ENCODE measurements around a stretch of chr15.

DNA sequence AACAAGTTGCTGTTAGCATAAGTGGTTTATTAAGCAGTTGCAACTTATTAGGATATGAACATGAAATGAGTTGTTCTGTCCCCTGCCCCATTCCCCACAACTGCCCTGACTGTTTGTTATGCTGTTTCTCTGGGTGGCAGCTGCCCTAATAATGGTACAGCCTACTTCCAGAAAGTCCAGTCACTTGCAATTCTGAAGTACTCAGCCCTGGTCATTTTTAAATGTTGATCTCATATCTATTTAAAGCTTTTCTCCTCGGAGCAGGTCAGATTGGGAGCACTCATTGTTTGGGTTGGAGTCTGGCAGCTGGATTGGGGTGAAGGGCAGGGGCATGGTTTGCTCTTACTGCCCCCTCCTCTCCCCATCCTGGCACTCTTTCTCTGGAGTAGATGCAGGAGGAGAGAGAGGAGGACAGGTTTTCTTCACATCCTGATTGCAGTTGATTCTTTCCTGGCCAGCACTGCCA lies 62.8 kb upstream of the ANKRD34C start:
- PRO-cap = no peak
- RAMPAGE, long total RNA = no peak

DNA sequence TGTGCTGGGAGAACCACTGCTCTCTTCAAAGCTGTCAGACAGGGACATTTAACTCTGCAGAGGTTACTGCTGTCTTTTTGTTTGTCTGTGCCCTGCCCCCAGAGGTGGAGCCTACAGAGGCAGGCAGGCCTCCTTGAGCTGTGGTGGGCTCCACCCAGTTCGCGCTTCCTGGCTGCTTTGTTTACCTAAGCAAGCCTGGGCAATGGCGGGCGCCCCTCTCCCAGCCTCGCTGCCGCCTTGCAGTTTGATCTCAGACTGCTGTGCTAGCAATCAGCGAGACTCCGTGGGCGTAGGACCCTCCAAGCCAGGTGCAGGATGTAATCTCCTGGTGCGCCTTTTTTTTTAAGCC lies 59.0 kb downstream of the MINAR1 start:
- PRO-cap = no peak
- RAMPAGE, long total RNA = no peak

DNA sequence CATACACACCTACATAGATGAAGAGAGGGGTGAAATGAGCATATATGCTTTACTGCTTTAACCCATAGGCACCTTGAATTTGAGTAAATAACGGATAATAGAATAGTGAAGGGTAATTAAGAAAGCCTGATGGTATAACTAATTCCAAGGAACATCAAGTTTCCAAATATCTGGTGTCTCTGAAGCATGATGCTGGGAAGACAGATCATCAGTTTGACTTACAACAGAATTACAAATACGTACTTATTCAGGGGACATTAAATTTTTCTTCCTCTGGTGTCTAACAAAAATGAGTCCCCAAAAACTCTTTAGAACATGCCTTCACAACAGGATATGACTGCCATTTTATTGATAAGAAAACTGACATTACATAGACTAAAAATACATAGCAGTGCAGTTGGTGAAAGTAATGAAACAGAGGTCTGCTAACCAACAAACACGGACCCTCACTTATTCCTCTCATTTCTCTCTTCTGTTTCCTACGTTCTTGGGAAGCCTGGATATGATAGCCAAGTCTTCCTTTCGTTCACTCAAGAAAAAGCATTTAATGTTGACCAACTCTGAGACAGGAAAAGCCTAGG lies 1.0 kb downstream of the MTHFS start:
- PRO-cap = no peak
- RAMPAGE, long total RNA = no peak

- PRO-cap = no peak
- RAMPAGE, long total RNA = no peak
These were observed 25.5 kb upstream of the MTHFS start for GRCh38 chr15:79922474-79922628.

DNA sequence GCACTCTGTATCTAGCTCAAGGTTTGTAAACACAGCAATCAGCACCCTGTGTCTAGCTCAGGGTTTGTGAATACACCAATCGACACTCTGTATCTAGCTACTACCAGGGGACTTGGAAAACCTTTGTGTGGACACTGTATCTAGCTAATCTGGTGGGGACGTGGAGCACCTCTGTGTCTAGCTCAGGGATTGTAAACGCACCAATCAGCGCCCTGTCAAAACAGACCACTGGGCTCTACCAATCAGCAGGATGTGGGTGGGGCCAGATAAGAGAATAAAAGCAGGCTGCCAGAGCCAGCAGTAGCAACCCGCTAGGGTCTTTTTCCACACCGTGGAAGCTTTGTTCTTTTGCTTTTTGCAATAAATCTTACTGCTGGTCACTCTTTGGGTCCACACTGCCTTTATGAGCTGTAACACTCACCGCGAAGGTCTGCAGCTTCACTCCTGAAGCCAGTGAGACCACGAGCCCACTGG lies 42.4 kb upstream of the ZFAND6 start:
- PRO-cap = no peak
- RAMPAGE, long total RNA = no peak

DNA sequence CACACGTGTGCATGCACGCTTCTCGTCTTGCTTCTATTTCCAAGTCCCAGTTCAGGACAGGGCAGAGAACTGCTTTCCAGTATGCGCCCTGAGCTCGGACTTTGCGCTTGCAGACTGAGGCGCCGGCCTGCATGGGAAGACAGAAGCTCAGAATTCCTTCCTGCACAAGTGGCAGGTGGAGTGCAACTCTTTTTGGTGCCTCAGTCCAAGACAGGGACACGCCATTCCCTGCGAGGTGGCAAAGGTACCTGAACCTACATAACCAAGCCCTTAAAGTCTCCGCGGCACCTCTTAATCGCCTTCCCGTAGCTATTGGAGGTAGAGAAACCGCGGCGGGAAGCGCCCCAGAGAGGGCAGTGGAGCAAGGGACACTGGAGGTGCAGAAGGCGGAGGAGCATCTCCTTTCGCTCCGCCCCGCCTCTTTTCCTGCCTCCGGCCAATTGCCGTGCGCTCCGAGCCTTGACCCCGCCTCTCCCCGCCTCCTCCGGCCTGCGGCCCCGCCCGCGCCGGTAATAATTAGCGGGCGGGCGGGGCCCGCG lies 350 bp upstream of the ZFAND6 start:
- PRO-cap = bidirectional peak, plus-strand start outside the sequence, minus-strand start at position 373 of the sequence
- RAMPAGE, long total RNA = no peak

DNA sequence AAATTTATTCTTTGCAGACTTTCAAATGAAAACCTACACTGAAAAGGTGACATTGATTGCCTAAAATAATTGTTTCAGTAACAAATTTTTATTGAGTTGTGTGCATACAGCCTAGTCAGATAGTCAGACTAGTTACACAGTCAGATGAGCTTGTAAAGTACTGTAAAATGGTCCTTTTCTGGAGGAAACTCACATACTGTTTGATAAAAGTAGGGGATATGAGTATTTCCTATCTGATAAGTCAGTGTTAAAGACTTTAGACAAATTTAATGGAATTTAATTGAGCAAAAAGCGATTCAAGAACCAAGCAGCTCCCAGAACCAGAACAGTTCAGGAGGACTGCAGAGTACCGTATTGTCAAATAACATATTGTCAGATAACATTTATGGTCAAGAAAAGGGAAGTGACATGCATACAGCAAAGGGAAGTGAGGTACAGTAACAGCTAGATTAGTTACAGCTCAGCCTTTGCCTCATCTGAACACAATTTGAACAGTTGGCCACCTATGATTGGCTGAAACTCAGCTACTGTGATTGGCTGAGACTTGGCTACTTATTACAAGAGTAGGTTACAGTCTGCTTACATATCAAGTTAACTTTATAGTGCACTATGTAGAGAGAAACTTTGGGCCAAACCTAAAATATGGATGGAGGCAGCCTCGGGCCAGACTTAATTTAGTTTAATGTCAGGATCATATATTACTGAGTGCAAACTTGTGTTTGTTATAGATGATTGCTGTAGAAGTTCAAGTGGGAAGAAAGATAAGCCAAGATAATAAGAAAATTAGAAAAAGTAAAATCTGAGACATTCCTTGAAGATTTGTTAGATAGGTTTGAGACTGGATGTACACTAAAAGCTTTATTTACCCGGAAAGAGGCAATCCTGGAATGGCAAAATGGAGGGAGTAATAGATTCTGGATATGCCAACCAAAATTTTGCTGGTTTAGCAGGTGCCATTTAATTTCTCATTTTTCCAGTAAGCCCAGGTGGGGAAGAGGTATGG lies 22.0 kb downstream of the ZFAND6 start:
- PRO-cap = no peak
- RAMPAGE, long total RNA = no peak

DNA sequence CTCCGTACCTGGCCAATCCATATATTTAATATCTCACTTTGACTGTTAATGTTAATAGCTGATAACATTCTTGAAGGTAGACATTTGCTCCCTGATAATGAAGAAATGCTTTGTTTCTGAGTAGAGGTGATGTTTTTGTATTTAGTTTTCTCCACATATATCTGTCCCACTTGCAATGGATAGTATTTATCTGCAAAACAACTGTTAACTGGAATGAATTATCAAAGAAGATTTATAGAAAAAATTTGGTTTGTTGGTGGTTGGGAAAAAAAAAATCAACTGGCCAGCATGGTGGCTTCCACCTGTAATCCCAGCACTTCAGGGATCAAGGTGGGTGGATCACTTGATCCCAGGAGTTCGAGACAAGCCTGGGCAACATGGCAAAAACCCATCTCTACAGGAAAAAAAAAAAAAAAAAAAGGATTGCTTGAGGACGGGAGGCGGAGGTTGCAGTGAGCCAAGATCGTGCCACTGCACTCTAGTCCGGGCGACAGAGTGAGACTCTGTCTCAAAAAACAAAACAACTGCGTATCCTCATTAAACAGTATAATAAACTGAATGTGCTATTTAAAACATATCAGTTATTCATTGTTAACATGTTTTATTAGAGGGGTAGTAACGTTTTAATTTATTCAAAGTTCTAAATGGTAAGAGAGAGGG lies 32.6 kb downstream of the ZFAND6 start:
- PRO-cap = no peak
- RAMPAGE, long total RNA = no peak

DNA sequence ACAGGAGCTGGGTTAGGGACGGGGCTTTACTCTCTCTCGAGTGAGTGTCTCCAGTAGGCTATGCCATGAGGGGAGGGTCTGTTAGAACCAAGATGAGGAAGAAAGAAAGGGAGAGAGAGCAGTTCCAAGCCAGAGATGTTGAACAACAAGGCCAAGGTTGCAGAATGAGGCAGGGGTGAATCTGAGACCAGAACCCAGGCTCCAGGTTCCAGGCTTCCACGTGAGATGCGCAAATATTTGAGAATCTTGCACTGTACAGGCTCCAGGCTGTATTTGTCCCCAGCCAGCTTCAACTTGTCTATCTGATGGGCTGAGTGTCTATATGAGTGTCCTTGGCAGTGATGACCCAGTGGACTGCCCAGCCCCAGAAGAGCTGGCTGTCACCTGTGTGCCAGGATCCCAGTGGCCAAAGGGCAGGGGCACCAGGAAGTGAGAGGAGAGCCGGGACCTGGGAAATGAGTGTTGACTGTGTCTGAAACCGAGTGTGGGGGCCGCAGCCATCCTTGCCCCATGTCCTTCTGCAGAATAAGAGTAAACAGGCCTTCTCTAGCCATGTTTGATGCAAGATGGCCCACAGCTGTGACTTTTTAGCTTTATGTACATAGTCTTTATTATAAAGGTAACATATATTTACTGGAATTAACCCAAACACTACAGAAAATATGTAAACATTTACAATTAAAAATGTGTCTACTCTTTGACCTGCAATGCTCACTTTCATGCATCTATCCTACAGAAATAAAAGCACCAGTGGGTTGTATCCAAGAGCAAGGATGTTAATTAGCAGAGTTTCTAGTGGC lies 10.4 kb downstream of the FAH start:
- PRO-cap = no peak
- RAMPAGE, long total RNA = no peak

GRCh38 chr15:80252646-80253045 lies 633 bp upstream of the CTXND1 start:
- PRO-cap = no peak
- RAMPAGE, long total RNA = no peak

GRCh38 chr15:80404999-80405285 lies 760 bp downstream of the ARNT2 start:
- PRO-cap = no peak
- RAMPAGE, long total RNA = no peak

GRCh38 chr15:80405286-80405834 lies 1.2 kb downstream of the ARNT2 start:
- PRO-cap = bidirectional peak, plus-strand start at chr15:80405542, minus-strand start at chr15:80405459
- RAMPAGE, long total RNA = no peak

GRCh38 chr15:80450857-80451402 lies 46.7 kb downstream of the ARNT2 start:
- PRO-cap = no peak
- RAMPAGE, long total RNA = no peak

- PRO-cap = no peak
- RAMPAGE, long total RNA = no peak
These were observed 144.8 kb upstream of the ABHD17C start for GRCh38 chr15:80550101-80550835.

DNA sequence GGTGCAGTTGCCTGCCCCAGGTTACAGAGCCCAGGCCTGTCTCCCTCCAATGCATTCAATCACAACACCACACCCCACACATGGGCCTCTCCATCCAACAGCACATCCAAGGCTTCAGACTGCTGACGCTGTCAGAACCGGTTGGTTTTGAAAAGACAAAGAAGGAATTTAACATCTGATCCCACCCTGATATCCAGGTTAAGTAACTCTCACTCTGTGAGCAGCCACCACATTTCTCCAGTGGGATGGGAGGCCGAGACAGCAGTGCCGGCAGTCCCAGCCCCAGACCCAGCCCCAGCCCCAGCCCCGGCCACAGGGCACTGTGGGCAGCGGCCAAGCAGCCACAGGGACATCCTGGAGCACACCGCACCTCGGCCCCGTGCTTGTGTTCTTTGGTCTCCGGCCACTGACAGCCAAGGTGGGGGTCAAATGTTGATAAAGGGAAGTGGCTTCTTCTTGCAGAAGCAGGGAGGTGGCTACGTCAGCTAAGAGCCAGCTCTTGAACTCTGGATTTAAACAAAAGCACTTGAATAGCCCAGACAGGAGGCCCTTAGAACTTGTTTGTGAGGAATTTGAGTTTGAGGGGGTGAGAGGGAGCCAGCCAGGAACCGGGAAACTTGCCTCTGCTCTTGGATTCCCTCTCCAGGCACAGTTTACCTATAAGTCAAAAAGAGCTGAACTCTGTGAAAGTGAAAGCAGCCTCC lies 135.9 kb upstream of the ABHD17C start:
- PRO-cap = no peak
- RAMPAGE, long total RNA = no peak

- PRO-cap = no peak
- RAMPAGE, long total RNA = no peak
These were observed 112.0 kb upstream of the ABHD17C start for GRCh38 chr15:80583157-80583489.

DNA sequence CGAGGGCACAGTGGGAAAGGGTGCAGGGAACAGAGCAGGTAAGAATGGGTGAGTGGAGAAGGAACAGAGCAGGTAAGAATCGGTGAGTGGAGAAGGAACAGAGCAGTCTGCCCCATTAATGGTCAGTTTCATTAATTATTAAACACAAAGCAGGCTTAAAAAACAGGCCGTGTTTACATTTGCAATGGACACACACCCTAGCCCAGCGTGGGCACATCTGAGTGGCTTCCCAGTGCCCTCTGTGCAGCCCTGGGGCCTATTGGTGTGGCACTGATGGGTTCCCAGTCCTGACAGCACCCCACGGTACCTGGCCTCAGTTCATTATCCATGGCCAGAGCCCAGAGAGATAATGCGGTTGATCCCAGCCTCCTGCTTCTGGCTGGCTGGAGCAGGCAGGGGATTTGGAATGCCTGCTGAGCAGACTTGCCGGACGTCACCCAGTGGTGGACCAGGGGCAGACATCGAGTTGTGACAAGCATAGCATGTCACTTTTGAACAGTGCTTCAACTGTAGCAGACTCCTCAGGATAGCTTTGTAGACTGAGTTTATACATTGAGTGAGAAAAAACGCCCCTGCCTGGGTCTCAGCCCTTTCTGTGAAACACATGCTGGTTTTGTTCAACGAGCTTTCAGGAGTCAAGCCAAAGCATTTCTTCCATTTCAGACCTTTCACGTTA lies 110.5 kb upstream of the ABHD17C start:
- PRO-cap = no peak
- RAMPAGE, long total RNA = no peak

DNA sequence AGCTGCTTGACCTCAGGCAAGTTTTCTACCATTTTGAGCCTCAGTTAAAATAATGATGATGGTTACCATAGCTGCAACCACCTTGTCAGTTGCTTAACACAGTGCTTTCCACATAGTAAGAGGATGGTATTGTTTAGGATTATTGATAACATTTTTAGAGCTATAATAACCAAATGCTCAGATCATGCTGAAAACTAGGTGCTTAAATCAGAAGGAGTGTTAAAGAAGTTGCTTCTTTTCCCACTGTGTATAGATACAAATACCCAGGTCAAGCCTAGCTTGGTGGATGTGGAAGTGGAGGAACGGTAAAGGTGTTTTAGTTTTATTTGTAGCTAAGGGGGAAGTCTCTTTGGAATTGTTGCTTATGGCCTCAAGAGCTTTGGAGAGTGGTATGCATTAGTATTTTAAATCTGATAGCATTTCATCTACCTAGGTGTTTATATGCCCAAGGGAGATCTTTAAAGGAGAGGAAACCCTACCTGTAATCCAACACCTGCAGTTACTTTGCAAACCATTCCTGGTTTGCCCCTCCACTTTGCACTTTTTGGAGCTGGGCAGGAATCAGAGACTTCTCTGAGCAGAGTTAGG lies 10.4 kb downstream of the ABHD17C start:
- PRO-cap = no peak
- RAMPAGE, long total RNA = no peak

GRCh38 chr15:80955878-80956523 lies 33.6 kb downstream of the MESD start:
- PRO-cap = no peak
- RAMPAGE, long total RNA = no peak

DNA sequence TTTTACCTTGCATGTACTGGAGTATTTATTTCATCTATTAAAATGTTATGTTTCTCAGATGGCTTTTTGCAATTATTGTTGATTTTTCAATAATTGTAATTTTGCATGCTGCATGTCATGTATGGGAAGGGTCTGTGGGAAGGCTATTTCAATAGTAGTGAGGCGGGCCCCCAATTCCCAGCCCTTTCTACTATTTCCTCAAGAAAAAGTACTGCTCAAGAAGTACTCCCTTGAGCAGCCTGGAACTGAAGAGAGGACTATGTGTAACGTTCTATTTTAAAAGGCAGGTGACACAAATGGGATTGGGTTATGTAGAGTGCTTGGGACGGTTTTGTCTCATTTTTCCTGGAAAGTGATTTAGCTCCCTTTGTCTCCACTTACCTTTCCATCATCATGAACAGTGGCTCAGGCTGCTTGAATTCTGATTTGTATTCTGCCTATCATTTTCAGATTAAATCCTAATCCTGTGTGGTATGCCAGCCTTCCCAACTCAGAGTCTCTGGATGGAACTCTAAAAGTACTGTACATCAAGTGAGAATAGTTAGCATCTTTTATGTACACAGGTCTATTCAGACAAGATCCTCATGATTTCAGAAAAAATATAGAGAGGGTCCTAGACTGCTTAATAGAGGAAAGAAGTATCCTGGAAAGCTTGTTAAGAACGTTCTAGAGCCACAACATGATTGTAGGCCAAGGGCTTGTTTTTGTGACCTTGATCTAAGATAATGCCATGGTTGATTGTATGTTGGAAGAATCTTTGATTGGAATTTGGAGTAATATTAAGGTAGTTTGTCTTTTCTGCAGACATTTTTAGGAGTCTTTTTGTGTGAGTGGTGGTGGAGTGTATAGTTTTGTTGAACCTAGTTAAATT lies 3.5 kb downstream of the TLNRD1 start:
- PRO-cap = no peak
- RAMPAGE, long total RNA = no peak

Measured in urinary bladder (tissue), 3 donors.